ENCODE data around the gene C3orf84.

DNA sequence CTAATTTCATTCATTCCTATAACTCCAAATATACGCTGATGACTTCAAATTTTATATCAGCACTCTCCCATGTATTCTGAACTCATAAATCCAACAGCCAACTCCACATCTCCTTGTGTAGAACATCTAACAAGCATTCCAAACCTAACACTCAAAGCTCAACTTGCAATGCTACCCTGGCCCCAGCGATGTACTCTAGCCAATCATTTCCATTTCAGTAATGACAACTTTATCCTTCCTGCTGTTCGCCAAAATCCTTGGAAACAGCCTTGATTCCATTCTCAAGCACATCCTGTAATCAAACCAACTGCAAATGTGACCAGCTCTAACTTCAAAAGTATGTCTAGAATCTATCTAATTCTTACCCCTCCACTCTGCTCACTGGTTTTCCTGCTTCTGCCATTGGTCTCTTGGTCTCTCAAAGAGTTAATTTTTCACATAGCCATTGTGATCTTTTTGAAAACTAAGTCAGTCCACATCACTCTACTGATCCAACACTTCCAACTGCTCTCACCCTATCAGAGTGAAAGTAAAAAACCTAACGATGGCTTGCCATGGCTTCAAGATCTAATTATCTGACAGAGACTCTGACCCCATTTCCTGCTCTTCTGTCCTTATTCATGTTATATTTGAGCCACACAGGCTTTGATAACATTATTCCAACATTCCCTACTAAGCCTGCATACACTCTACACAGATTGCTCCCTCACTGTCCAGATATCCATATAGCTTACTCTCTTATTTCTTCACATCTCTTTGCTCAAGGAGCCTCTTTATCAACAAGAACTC, 66.3 kb downstream of the SMARCC1 start:
- RAMPAGE, total RNA: no peak

GRCh38 chr3:47745671-47746191, 36.0 kb downstream of the SMARCC1 start:
- RAMPAGE, total RNA: no peak

DNA sequence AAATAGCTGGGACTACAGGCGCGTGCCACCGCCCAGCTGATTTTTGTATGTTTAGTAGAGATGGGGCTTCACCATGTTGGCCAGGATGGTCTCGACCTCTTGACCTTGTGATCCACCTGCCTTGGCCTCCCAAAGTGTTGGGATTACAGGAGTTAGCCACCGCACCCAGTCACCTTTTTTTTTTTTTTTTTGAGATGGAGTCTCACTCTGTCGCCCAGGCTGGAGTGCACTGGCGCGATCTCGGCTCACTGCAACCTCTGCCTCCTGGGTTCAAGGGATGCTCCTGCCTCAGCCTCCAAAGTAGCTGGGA, 28.0 kb downstream of the CDC25A start:
- RAMPAGE, total RNA: no peak

DNA sequence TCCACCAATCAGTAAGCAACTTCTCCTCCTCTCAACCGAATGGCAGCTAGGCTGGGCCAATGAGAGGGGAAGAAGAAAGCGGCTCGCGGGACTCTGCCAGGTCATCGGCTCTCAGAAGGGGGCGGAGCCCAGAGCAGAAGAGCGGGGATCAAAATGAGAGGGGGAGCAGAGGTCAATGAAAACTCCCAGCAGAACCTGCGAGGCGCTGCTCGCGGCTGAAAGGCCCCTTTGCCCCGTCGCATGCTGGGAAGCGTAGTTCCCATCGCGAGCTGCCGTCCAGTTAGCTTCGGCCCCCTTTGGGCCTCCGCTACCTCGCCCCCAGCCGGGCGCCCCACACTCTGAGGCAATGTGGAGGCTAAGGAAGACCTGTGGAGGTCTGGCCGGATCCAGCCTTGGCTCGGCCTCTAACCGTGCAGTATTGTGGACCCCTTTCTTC, 268 bp upstream of the CDC25A start:
- RAMPAGE, total RNA: no peak

DNA sequence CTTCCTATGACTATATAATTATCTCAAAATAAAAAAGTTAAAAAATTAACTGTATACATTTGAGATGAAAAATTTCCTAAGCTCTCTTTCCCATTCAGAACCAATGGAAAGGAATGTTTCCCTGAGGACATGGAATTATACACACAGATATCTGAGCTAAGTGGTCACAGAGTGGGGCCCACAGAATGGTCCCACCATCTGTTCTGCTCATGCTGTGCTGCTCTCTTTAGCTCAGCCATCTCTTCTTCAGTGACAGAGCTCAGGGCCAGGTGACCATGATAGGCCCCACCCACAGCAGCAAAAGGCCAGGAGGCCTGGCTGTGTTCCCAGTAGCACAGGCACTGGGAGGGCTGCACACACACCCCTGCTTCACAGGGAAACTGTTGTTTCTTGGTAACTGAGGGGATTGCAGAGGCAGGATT, 4.9 kb upstream of the FBXW12 start:
- RAMPAGE, total RNA: no peak

GRCh38 chr3:48420513-48421136, 9.3 kb downstream of the PLXNB1 start:
- RAMPAGE, total RNA: no peak

DNA sequence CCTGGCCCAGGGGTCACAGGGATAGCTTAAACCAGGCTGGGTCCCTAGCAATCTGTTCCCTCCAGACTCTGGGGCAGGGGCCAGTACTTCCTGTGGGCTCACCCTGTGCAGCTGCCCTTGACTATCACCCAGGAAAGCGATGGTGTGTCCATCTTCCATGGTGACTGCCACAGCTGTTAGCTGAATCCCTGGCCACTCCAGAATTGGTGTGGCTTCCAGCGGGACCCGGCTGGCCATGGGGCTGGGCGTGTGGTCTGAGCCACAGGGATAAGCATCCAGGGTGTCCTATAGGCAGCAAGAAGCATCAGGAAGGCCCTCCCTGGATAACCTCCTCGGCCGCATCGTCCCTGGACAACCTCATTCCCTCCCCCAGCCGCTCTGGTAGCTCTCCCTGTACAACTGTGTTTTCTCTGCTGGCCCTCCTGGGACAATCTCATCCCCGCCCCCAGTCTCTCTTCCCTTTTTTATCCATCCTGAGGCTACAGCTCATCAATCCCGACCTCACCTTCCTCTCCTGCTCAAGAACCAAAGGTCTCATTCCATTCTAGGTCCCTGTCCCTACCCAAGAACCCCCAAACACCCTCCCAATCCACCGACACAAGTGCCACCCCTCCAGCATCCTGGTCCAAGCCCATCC, 7.1 kb downstream of the PLXNB1 start:
- RAMPAGE, total RNA: no peak

- RAMPAGE, total RNA: no peak
These were observed 649 bp downstream of the PLXNB1 start for GRCh38 chr3:48429195-48429678.

DNA sequence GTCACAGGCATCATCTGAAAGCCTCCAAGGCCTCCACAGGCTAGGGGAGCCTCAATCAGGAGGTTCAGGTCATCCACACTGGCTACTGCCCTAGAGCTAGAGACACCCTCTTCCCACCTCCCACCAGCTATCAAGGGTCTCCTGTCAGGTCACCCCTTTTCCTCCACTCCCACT, 588 bp upstream of the PLXNB1 start:
- RAMPAGE, total RNA: no peak

GRCh38 chr3:48440394-48441139, 510 bp downstream of the TMA7 start:
- RAMPAGE, total RNA: no peak

DNA sequence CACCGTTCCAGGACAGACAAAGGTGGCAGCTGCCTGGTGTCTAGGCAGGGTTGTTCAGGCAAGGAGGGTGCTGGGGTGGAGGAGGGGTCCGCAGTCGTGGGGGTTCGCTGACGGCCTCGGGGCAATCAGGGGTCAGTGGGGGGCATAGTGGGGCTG, 319 bp downstream of the SHISA5 start:
- RAMPAGE, total RNA: no peak

- RAMPAGE, total RNA: no peak
These were observed 5.8 kb downstream of the CELSR3 start for GRCh38 chr3:48656905-48657321.

- RAMPAGE, total RNA: no peak
These were observed 1.4 kb upstream of the NCKIPSD start for GRCh38 chr3:48687101-48687629.

GRCh38 chr3:48692312-48692733, 6.6 kb upstream of the NCKIPSD start:
- RAMPAGE, total RNA: no peak

DNA sequence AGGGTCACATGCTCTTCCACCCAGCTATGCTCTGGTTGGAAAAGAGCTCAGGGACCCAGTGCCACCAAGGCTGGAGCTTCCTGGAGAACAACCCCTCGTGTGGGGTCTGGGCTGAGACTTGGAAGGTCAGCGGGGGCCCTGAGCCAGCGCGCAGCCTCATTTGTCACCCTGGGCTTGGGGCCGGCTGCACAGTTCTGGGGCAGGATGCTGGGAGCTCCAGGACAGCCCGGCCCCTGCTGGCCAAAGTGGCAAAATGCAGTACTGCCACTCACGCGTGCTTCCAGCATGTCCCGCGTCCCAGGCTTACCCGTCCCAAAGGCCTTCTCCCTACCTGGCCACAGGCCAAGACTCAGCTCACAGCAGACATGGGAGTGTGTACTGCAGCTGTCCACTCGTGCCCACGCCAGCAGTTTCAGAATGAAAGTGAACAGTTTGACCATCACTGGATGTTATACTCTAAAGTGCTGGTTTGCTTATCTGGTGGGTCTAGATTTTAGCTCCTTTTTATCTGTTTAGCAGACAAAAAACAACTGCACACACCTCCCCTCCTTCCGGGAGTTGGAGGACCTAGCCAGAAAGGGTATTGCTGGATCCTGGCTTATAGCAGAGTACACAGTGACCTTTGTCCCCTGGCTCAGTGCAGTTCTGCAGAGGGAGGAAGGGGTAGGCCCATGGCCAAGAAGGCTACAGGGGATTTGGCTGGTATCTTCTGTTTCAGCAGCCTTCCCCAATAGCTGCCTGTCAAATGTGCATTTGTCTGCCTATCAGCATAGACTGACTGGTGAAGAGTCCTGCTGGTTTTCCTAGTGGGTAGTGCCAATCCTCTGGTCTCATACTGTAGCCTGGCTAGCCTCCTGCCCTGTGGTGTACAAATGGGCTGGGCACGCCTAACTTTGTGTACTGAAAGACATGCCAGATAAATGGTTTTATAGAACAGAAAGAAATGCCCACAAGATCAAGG, 23.1 kb upstream of the IP6K2 start:
- RAMPAGE, total RNA: no peak

DNA sequence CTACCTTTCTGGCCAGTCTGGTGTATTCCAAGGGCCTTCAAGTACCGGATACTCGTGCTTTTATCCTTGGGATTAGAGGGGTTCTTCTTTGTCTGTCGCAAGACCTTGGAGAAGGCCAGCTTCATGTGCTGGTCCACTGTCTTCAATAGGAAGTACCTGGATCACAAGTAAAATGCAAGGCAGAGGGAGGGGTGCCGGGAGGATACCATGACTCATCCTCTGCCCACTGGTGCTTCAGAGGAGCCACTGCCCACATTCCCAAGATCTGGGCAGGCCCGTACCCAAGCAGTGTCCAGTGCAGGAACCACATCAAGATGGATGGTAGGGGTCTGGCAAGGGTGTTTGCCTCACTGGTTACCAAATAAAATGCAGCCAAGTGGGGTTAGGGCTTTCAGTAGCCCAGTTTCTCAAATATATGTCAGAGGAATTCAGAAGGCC, 3.4 kb upstream of the IMPDH2 start:
- RAMPAGE, total RNA: no peak

GRCh38 chr3:49191582-49192150, at the start of gene C3orf84:
Gene C3orf84 (minus strand): TSS chr3:49191858.
- RAMPAGE, total RNA: no peak

DNA sequence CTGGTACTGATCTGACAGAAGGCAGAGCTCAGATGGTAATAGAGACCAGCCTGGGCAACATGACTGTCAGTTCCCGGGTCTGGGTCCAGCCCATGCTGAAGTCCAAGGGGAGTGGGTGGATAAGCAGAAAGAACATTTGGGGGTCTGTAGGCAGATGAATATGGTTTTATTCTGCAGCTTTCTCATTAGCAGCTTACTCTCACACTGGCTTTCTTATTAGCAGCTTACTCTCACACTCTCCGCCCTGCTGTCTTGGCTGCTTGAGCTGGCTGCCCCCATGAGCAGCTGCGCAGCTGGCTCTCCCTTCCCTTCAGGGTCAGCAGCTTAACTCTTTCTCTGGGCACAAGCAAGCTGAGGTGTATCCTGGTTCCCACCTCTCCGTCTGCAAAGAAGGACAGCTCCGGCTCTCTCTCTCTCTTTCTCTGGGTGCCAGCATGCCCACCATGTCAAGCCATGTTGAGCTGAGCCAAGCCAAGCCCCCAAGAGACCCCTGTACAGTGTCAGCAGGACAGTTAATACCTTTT, 18.6 kb downstream of the IHO1 start:
- RAMPAGE, total RNA: no peak

DNA sequence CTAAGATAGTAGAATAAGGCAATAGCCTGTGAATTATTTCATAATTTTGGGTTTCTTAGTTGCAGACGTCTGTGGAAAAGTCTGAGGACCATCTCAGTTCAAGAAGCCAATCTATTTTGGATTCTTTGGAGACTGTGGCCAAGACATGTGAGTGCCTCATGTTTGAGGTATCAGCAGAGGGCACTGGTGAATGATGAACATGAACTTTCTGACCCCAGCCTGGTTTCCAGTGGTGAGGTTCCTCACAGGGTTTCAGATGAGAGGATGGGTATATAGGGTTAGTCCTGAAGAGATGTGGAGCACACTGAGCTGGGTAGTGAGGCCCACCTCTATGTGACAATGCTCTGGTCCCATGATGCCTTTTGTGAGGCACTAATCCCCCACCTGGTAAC, 32.4 kb downstream of the C3orf62 start:
- RAMPAGE, total RNA: no peak

DNA sequence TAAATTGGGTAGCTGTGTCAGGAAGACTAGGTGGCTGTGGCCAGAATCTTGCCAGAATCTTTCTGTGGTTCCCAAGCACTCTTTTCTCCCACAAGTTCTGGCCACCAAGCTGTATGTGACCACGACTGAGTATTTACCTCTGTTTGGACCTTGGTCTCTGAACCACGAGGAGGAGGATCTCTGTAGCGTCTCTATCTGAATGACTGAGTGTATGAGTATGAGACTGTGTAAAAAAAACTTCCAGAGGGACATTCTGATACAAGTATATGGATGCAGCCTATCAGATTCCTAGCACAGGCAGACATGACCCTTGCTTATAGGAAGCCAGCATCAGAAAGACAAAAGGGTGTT, 30.6 kb downstream of the DAG1 start:
- RAMPAGE, total RNA: no peak

Data from foreskin keratinocyte (primary cell).